ENCODE results near the gene PGK2.

GRCh38 chr6:46492184-46492478, 882 bp upstream of the RCAN2 start:
- PRO-cap, result no peak

DNA sequence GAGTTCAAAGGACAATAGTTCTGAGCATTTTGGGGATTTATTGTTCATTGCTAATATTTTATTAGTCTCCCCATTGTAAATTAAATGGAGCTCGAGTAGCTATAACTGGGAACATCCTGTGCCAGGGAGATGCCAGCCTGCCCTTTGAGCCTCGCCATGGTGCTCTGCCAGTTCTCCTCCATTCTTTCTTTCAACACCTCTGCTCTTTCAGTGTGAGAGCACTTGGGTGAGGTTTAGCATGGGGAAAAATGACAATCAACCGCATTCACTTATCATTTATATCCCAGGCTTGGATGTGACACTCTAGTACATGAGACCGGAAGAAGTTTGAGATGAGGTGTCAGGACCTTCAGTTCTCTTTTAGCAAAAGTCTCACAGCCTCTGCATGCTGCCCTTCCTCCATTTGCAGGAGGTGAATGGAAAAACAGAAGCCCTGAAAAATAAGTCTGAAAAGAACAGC, 14.9 kb upstream of the RCAN2 start:
- PRO-cap, result no peak

GRCh38 chr6:46932609-46932912, 10.8 kb upstream of the ADGRF5 start:
- PRO-cap, result no peak

DNA sequence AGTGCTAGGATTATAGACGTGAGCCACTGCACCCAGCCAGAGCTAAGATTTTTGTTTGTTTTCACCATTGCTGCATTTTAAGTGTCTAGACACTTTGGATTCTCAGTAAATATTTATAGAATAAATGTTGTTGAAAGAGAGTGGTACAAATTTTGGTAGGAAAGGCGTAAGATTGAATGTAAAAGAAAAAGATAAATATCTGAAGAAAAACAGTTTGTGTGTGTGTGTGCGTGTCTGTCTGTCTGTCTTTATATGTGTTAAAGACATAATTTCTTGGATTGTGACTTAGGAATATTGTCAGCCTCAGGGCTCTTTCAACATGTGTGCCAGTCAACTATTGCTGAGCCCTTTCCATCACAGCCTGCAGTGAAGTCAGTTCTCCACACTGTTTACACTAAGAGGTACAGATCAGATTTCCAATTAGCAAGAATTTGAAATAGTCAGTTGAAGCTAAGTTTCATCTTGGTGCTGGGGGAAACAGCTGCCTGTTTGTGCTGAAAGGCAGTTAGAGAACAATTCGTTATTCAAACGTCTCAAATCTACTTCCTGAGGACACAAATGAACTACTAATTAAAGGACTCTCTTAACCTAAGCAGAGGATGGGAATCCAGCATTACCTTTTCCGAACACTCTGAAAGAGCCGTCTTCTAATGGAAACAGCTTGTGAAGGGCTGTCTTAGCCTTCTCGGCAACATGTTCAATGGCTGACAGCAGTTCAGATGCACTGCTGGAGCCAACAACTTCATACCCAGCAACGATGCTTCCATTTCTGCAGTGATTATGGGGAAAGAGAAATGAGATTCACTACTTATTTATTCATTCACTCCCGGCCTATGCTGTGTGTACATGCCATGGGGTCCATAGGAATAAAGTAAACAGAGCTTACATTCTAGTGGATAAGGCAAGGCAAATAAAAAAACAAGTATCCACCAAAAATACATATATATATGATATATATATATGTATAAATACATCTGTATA, 25.8 kb downstream of the ADGRF1 start:
- PRO-cap, result no peak

GRCh38 chr6:47076704-47077304, 34.7 kb upstream of the ADGRF1 start:
- PRO-cap, result no peak

GRCh38 chr6:47132480-47132831, 90.3 kb upstream of the ADGRF1 start:
- PRO-cap, result no peak

GRCh38 chr6:47197957-47198603, 111.6 kb downstream of the TNFRSF21 start:
- PRO-cap, result no peak

- PRO-cap, result no peak
Measured at GRCh38 chr6:47479070-47479583, 1.5 kb downstream of the CD2AP start.

DNA sequence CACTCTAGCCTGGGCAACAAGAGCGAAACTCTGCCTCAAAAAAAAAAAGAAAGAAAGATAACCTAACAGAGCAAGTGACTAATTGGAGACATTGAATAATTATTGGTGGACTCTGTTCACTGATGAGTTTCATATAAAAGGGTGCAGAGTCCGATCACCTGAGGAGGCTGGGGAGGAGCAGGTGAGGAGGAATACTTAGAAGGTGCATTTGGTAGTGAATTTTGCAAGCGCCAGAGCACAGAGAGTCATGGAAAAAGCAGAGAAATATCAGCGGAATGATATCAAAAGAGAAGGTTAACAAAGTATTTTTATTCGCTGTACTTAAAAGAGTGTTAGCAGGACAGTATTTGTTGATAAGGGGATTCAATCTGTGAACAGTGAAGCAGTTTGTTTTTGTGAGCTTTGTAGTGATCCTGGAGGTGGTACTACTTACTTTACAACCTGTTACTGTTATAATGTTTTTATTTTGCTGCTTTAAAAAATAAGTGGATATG, 44.4 kb downstream of the CD2AP start:
- PRO-cap, result no peak

DNA sequence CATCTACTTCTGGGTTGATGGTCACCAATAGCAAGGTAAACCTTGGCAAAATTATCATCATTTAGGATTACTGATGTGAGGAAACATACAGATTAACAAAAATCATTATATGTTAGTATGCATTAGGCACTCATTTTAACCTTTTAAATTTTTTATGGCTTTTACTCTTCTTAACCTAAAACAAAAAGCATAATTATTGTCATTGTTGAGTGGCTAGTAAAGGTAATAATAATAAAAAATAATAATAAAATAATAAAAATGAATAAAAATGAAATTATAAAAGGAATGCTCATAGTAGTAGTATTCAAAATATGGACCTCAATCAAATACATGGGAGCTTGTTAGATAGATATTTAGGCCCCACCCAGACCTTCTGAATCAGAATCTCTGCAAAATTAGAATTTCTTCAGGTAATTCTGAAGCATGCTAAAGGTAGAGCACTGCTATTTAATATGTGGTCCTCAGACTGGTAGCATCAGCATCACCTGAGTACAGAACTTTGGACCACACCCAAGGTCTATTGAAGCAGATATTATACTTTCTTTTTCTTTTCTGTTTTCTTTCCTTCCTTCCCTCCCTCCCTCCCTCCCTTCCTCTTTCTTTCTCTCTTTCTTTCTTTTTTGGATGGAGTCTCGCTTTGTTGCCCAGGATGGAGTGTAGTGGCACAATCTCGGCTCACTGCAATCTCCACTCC, 19.8 kb downstream of the PTCHD4 start:
- PRO-cap, result no peak

- PRO-cap, result no peak
Measured at GRCh38 chr6:49444461-49444767, 18.6 kb downstream of the MMUT start.

DNA sequence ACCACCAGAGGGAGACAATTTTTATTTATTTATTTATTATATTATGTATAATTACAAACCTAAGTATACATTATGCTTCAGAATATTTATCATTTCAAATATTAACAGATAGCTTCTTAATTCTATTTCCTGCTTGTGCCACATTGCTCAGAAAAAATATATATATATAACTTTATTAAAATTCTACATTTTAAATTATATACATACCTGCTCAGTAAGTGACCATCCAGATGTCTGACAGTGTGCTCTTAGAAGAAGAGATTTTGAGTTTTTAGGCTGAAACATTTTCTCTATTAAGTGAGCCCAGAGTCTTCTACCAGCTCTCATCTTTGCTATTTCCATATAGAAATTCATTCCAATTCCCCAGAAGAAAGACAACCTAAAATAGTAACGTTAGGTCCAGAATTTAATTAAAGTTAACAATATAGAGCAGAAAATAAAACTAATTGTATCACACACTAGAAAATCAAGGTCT, 9.6 kb downstream of the MMUT start:
- PRO-cap, result no peak

- PRO-cap, result no peak
Measured at GRCh38 chr6:49593356-49593819, 42.9 kb downstream of the C6orf141 start.

DNA sequence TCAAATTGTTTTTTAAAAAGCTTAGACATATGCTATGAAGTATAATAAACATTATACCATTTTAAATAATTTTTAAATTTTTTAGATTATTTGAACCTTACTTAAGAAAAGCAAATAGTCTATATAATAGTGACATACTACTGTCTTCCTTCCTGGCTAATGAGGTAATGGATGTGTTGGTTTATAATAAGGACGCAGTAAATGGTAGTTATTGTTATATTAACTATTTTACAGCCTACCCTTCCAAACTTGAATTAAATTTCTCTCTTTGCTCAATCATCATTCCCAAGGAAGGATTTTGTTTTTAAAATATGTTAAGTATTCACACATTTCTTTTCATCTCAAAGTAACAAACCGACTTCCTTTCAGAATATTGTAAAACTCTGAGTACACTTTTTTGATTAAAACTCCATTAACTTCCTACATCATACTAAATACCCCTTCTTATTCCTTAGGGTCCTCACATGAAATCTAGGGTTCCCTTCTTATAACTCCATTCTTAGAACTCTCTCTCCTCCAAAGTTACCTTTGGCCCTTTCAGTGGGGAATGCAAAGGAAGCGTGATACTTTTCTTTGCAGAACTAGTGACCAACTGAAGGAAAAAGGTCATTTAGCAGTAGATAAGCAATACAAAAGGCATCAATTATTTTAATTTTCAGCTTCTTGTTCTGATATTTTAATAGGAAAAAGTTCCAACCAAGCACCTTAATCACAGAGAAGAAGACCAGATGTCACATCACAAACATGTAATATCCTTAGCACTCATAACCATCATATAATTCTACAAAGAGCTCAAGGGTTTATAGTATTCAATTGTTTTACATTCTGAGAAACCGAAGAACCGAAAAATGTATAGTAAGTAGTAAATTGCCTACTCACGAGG, 621 bp downstream of the RHAG start:
- PRO-cap, result no peak

- PRO-cap, result no peak
Measured at GRCh38 chr6:49786911-49787702, at the start of gene PGK2. Gene PGK2 (minus strand): TSS chr6:49787285.

DNA sequence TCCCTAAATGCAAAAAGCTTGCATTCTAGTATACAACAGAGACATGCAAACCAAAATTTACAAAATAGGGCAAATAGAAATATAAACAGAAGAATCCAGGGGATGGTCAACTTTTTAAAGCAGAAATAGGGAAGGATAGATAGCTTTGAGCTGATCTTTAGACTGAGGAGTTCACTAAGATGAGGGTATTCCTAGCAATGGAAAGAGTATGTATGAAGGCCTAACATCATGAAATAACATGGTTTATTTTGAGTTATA, 296.1 kb upstream of the TFAP2D start:
- PRO-cap, result no peak

DNA sequence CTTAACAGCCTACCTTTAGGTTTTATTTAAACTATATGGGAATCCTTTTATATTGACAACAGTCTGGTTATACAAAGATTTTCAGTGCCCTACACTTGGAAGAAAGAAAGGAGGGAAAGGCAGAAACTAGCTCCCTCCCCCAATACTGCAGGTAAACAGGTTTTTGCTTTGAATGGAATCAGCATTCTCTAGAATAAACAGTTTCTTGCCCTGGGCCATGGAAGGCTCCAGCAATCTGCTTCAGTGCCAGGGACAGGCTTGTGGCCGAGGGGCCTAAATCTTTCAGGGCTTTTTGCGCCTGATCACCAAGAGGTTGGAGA, 23.7 kb downstream of the TFAP2B start:
- PRO-cap, result no peak

- PRO-cap, result no peak
Measured at GRCh38 chr6:51224779-51225257, 406.1 kb downstream of the TFAP2B start.

- PRO-cap, result no peak
Measured at GRCh38 chr6:51317591-51318039, 498.9 kb downstream of the TFAP2B start.

DNA sequence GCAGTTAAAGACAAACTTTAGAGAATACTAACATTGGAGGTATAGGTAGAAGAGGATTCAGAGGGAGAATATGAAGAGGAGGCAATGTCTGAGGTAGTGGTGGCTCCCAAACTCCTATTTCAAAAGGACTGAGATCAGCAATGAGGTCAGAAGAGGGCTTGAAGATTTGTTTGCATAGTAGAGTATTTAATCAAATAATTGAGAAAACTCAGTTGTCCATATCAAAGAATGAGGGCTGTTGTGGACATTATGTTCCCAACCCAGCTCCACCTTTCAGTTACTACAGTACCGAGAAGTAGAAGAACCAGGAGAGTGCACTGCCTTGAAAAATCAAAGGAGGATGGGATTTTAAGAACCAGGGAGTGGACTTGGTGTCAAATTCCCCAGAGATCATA, 382.5 kb downstream of the PKHD1 start:
- PRO-cap, result no peak

Data from mesothelial cell of epicardium (in vitro differentiated cells).